Type B pancreatic cell (in vitro differentiated cells): ENCODE data around the gene PTS.

- PRO-cap: no peak
Observed at GRCh38 chr11:112143913-112144531, 19.9 kb downstream of the IL18 start.

DNA sequence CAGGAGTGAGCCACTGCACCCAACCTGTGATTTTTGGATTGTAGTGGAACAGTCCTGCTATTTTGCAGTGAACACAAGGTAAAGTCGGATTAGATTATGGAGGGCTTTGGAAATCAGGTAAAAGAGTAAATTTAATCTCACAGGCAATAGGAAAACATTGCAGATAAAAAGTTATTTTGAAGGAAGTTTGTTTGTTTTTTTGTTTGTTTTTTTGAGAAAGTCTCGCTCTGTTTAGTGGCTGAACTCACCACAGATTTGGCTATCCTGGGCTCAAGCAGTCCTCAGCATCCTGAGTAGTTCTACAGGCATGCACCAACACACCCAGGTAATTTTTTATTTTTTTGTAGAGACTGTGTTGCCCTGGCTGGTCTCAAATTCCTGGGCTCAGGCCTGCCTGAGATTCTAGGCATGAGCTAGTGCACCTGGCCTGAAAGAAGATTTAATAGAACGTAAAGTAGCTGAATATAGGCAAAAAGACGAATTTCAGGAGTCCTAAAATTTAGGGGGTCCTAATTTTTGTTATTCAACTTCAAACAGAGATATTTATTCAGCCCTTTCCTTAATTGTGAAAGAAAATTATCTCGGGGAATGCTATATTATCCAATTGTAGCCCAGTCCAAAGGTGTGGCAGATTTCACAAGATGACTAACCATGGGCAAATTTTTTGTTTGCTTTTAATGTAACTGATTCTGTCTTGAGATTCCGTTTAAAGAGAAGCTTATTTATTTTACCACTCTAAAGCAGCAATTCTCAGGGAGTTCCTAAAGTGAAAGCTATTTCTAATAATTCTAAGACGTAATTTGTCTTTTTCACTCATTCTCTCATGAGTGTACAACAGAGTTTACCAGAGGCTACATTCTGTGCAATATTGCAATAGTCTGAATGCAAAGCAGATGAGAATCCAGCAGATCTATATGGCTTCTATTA is 1.0 kb downstream of the IL18 start:
- PRO-cap: no peak

DNA sequence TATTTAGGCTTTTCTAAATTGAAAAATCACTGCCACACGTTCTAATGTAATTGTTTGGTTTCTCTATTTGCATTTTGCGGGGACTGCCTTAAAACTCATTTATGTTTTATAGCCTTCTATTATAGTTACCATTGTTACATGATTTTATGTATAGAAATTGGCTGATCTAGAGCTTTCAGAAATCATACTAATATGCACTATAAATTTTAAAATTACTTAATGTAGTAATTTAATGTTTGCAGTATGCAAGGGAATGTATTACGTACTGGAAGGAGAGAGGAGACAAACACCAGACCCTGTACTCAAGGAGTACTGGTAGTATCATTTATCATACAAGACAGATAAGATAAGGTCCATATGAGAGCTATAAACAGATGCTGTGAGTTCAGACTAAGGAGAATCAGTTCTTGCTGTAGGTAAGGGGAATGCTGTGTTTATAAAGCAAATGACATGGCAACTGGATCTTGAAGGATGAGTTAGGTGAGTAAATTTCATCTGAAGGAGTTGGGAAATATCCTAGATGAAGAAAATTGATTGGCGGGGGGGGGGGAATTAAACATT is 747 bp downstream of the BCO2 start:
- PRO-cap: no peak

DNA sequence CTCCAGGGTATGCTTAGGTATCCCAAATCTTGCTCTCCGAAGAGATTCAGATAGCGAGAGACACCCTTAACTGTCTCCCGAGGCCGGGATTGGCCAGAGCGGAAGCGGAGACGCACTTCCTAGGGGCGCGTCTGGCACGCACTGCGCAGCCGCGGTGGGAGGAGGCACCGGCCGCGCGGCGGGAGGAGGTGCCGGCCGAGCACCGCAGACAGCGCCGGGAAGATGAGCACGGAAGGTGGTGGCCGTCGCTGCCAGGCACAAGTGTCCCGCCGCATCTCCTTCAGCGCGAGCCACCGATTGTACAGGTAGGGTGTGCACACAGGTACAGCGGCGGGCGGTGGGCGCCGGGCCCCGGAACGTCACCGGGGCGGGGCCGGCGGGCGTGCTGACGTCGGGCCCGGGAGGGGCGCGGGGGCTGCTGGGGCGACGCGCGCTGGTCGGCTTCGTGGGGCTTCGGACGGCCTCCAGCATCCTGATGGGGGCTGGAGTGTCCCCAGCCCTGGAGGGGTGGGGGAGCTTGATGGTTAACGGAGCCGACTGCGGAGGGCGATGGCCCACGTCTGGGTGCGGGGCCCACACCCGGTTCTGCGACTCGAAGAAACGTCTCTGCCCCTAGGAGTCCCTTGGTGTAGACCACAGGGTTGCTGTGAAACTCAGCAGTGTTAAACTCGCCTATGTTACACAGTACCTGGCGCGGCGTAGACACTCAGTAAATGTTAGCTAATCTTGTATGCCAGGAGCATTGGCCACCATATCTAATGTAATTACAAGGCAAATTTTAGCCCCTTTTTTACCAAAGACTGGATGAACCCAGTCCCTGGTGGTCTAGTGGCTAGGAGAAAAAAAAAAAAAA is at the start of gene PTS:
Gene PTS (plus strand): TSS at position 207 of the 853 bp plus-strand sequence.
- PRO-cap: bidirectional peak, plus-strand start at position 207 of the sequence, minus-strand start at position 91 of the sequence; bidirectional peak, plus-strand start at position 409 of the sequence, minus-strand start at position 299 of the sequence; bidirectional peak, plus-strand start at position 812 of the sequence, minus-strand start at position 589 of the sequence

GRCh38 chr11:112270544-112270988 is 9.9 kb upstream of the PLET1 start:
- PRO-cap: no peak

- PRO-cap: no peak
Observed at GRCh38 chr11:112322424-112322891, 61.8 kb upstream of the PLET1 start.

GRCh38 chr11:112553115-112553449 is 292.4 kb upstream of the PLET1 start:
- PRO-cap: no peak

- PRO-cap: unidirectional peak, minus-strand start at chr11:112962349
Observed at GRCh38 chr11:112962133-112962722, 1.0 kb downstream of the NCAM1 start.

DNA sequence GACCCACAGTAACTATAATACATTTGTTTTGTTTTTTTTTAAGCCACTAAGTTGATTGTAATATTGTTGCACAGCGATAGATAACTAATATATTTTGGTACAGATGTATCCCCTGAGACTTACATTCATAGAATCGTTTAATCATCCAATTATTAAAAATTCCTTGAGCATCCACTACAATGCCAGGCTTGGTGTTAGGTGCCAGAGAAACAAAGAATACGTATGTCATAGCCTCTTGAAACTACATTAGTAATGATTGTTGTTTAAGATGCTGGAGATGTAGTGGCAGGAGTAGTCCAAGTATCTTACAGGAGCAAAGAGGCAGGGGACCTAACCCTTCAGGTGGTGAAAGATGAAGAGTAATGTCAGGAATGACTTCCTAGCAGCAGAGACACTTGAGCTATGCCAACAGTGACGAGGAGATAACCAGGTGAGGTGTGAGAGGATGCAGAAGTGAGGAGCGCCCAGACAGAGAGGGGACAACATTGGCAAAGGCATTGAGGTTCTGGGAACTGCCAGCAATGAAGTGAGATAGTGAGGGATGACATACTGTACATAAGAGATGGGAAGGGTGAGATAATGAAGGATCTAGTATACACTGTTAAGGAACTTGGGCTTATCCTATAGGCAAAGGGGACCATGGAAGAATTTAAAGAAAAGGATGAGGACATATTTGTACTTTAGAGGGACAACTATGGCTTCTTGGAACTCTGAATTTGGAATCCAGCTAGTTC is 95.7 kb downstream of the NCAM1 start:
- PRO-cap: no peak

DNA sequence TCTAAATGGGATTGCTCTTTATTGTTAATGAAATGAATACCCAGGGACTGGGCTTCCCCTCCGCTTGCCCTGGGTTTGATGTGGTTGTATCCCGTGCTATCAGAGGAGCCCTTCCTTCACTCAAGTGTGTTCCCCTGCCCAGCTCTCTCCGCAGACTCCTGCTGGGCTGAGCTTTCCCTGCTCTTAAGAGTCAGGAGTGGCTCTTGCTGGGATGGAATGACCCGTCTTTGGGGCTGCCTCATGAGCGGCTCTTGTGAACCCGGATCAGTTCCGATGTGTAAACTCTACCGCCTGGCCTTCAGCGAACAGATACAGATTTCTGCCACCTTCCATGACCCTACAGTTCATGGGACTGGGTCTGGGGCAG is 1.6 kb upstream of the ZBTB16 start:
- PRO-cap: no peak

DNA sequence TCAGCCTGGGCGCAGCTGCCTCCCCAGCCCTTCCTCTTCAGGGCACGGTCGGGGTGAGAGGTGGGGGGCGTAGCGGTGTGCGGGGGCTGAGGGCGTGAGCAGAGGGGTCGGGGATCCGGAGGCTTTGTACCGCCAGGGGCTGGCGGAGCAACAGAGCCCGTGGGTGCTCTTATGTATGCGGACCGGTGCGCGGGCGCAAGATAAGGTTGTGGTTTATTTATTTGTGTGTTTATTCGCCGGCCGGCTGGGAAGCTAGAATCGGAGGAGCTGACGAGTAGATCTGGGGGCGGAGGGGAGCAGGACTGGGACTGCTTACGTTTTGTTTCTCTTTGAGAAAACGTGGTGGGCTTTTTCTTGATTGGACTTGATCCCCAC is 566 bp downstream of the ZBTB16 start:
- PRO-cap: no peak

GRCh38 chr11:114073200-114074465 is 14.1 kb downstream of the ZBTB16 start:
- PRO-cap: no peak

DNA sequence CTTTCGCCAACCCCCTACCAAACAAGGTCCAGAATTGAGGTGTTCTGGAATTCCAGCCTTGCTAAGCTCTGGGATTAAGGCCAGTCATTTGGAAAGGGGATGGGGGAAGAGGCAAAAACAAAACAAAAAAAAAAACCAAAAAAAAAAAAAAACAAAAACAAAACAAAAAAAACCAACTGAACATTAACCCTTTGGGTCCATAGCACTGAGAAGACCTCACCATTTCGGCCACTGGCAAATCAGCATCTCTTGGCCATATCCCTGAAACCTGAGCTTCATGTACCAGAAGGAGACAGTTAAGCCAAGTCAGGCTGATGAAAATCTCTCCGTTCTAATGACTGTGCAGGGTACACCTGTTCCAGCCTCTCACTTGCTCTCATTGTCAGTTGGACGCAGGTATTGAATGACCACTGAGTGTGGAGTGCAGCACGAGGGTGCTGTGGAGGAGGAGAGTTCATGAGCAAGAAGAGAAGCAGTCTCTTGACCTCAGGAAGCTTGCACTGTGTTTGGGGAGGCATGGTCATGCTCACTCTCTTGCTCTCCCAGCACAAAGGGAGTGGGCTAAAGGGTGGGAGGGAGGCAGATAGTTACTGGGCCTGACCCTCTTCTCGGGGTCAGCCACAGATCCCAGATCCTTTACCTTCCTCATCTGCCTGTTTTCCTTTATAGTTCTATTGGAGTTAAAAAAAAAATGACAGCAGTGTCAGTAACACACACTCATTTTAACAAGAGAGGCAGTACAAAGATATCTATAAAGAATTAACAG is 65.1 kb downstream of the ZBTB16 start:
- PRO-cap: no peak

DNA sequence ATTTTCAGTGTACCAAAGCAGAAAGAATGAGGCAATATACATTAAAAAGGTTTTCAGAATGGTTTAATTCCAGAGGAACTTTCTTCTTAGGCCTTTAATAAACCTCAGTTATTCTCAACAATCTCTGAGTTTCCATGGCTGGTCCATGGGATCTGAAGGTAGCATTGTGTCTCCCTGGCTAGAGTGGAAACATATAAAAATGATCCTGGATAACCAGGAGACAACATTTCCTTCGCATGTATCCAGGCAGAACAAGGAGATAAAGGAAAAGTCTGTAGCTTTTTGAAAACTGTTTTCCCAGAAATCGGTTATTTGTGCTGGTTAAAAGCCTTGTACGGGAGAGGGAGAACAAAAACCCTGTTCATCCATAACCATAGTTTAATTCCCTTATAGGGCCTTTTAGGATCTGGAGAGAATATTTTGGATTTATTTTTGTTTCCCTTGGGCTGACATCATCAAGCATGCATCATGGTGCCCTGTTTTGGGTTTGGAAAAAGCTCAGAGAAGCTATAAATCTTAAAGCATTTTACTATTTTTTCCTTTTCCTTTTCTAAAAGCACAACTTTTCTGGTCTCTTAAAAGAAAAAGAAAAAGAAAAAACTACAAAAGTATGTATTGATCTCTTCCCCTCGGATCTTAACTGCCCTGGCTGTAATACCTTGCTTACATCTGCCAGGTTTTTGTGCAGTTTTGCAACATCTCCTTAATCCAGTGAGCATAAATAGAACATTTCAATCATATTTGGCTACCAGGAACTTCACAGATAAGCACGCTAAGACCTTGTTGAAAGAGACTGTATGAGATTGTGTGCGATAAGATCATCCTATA is 87.8 kb downstream of the ZBTB16 start:
- PRO-cap: no peak

- PRO-cap: no peak
Observed at GRCh38 chr11:114157539-114158195, 98.2 kb downstream of the ZBTB16 start.

DNA sequence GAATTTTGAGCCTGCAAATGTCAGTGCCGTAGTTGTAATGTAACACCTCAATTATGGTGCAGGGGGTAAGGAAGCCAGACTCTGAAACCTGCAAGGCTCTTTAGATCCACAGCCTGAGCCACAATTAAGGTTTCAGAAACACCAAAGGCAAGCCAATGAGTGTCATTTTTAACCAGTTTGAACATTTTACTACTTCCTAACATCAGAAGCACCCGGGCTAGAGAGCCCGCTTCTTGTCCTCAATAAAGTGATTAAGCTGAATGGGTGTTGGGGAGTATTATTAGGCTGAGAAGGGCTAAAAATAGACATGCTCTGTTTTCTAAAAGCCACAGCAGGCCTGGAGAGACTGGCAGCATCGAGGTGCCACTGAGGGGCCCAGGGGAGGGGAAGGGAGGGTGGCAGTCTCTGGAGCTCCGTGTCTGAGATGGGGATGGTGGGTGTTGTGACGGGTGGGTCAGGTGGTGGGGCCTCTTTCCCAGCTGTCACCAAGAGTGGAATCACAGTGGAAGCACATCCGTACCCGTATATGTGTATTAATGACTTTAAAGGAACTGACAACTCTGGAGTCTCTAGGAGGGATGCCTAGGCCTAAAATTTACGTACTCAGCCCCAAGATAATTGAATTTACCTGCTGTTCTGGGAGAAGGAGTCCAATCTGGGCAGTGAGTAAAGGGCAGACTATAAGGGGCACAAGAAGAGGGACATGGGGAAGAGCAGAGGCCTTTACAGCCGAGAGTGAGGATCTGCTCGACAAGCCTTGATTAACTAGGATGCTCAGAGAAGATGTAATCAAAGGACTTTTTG is 113.7 kb downstream of the ZBTB16 start:
- PRO-cap: no peak

DNA sequence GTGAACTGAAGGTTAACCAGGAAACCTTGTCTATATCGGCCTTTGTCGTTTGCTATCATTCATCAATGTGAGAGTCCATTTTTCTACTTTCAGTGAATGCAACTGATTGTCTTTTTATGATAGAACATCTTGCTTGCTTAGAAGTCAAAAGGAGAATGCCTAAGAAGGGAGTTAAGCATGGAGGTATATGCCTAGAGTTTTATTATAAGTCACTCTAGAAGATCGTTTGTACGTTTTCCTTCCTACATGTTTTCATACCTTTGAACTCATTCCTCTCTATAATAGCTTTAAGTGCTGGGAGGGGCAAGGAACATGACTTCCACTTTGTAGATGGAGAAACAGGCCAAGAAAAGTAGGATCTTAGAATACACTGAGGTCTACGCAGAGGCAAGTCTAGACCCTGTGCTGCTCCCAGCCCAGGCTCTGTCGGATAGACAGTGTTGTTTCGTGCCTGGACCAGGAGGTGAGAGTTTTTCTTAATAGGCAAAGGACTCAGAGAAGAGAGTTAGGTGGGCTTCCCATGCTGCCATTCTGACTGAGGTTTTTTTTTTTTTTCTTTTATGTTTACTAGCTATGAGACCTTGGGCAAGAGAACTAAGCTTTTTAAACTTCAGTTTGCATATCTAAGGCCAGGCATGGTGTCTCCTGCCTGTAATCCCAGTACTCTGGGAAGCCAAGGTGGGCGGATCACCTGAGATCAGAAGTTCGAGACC is 114.4 kb downstream of the ZBTB16 start:
- PRO-cap: no peak

- PRO-cap: no peak
Observed at GRCh38 chr11:114179697-114180836, 116.1 kb upstream of the NNMT start.

DNA sequence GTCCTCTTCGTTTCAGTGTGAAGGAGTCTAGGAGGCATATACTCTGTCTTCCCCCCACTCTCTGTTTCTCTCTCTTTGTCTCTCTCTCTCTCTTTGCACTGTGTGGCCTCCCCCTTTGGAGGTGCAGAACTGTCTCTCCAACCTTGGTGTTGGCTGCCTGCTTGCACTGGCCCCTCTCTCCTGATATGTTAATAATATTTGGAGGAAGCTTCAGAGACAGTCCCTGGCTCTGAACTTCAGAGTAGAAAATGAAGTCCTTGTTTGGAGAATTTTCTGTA is 98.9 kb upstream of the NNMT start:
- PRO-cap: no peak

DNA sequence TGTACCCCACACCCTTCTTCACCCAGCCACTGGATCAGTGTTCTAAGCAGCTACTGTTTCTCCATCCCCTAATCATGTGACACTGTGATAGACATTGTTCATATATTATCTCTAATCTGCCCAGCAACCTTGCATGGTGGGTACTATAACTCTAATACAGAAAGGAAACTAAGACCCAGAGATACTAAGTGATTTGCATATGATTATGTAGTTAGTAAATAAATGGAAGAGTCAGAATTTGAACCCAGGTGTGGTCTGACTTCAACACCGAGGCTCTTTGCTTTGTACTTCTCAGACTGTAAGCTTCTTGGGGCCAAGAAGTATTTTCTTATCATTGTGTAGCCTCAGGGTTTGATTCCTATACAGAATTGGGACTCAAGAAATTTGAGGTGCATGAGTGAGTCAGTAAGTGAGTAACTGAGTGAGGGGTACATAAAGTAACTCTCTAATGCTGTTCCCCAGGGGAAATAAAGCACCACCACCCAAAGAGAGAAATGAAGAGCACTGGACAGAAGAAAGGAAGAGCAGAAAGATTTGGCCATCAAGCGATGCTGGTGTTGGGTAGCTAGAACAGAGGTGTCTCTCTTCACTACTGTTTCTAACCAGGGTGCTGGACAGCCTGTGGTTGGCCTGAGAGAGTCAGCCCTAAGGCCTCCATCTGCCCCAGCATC is 70.3 kb upstream of the NNMT start:
- PRO-cap: no peak